Peritoneum (tissue), 1 donor: ENCODE data around the genes HS3ST3B1 and ZSWIM7.

DNA sequence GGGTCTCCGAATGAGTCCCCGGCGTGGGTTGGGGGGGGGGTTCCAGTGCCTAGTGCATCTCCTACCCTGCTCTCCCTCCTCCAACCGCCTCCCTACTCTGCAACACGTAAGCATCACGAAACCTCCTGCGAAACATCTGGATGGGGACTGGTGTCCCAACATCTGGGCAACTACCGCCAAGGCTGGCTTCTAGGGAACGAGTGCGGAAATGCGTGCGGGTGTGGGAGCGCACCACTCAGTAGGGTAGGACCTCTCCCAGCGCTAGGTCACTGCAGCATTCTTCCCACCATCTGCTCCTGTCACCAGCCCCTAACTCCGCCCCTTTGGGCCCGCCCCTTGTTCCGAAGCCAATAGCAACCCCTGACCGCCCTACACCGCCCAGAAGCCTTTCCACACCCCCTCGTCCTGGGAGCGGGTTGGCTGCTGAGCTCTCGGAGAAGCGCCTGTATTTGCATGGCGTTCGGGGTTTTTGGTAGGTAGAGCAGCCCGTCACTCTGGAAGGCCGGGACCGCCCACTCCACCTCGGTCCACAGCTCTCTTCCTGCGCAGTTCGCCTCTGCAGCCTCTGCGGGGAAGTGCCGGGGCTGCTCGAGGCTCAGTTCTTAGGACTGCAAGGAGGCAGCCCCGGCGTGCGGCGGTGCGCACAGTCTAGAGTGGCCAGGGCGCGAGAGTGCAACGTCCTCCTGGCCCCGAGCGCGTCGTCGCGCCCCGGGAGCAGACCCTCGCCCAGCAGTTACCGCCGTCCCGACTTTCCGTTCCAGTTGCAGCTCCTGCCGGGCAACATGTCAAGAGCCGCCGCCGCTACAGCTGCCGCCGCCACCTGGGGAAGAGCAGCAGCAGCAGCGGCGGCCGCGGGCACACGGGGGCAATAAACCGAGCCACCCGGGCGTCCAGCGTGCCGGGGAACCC is at the start of gene HS3ST3B1:
Gene HS3ST3B1, plus strand, starts transcription at position 546 of the 909 bp plus-strand sequence.
- PRO-cap, result no peak

DNA sequence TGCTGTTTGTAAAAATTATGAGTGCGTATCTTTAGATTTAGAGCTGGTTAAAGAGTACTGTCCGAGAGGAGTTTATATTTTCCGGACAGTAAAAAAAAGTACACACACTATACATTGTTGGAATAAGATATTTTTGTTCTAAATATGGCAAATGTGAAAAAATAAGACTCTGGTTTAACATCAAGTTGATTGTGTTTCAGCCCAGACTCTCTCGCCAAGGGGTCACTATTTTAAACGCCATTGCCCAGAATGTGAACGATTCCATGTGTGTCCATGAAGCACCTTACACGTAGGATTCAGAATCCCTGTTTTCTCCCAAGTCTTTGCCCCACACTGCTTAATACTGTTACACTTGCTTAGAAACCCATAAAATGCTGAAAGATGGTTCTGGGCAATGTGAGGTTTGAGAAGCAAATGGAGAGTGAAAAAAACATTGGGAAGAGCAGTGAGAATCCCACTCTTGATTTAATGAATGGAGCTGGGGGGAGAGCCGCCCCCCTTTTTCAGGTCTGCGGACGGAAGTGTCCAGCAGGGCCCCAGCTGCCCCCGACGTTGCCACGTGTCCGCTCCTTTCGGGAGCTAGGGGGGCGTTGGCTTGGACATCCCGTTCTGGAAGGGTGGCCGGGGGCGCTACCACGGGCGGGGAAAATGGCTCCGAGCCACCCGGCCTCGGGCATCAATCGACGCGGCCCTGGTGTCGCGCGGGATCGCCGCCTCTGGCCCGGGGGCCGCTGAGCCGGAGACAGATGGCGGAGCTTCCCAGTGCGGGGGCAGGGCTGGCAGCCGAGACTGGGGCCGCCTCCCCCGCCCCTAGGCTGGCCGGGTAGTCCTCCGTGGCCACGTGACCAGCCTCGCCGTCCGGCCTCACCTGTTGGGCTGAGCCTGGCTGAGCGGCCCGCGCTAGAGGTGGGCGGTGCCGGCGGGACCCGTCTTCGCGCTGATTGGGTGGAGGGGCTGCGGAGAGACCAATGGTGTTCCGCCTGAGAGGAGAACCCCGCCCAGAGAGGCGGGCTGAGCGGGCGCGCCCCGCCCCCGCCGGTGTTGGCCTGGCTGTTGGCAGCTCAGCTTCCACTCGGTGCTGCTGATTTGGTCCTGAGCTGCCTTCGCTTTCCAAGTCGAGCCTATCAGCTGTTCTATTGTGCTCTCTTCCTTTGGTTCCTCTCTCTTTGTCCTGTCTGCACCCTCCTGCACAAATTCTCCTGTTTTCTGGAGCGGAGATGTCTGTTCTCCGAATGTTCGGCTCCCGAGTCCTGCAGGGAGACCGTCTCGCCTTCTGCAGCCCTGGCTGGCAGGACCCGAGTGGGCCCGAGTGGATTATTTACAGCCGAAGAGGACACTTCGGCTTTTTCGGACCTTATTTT is 8.1 kb downstream of the HS3ST3B1 start:
- PRO-cap, result no peak

DNA sequence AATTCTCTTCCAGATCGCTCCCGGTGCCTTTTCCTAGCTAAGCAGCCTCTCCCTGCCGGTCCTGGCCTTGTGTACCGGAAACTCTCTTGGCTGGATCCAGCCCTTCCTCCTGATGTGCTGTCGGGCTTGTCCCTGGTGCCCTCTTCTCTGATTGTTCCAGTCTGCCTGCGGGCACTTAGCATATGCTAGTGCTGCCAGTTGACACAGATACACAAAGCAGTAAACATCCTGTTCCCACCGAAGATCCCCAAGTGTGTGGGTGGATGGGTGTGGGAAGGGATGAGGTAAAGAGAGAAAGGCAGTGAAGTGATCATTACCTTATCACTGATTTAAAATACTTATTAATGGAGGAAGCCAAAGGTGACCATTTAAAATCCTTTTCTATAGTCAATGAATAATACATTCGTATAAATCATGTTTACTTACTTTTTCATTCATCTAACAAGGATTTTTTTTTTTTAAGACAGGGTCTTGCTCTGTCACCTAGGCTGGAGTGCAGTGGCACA is 9.8 kb downstream of the HS3ST3B1 start:
- PRO-cap, result no peak

- PRO-cap, result no peak
These were observed 4.6 kb downstream of the PMP22 start for GRCh38 chr17:15260272-15261125.

DNA sequence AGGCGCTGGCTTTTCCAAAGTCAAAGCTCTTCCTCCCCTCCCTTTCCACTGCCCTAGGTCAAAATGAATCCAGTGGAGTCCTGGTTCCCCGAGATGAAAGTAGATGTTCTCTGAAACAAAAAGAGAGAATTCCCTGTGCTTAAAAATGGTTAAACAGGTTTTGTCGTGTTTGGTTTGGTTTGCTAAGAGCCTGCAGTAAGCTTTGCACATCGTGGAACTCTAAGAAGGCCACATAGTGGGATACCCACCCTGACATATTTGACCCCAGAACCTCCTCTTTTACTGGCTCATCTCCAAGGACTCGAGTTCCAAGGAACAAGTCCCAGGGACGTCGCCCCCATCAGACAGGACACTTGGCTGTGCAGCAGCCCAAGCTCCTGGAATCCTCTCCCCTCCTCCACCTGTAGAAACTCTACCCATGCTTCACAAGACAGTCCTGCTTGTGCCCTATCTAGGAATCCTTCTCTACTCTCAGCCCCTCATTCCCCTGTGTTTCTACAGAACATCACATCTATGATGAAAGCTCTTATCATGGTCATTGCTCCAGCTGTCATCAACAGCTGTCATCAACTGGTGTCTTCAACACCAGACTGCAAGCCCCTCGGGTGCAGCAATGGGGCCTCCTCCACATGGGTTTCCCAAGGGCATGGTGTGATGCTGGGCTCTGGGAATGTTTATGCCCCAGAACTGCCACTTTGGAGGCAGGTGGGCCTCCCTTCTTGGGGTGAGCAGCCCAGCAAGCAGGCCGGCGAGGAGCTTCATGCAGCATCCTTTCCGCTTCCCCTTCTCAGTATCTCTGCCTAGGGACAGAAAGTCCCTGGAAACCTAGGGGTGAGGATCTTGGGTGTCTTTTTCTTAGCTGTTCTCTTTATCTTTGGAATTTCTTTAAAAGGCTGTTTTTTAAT is 21.1 kb upstream of the CDRT4 start:
- PRO-cap, result no peak

GRCh38 chr17:15648575-15649235 is 29.2 kb upstream of the FBXW10B start:
- PRO-cap, result no peak

DNA sequence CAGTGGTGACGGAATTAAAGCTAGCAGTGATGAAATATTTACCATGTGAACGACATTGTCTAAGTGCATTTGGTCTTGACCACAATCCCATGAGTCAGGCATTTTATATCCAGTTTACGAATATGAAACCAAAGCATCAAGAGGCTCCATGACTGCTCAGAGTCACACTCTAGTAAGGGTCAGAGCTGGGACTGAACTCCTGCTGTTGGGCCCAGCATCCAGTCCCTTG is 61.1 kb upstream of the ADORA2B start:
- PRO-cap, result no peak

- PRO-cap, result no peak
These were observed 30.3 kb upstream of the ADORA2B start for GRCh38 chr17:15914258-15915309.

GRCh38 chr17:15948142-15948759 is 3.3 kb downstream of the ADORA2B start:
- PRO-cap, result no peak

DNA sequence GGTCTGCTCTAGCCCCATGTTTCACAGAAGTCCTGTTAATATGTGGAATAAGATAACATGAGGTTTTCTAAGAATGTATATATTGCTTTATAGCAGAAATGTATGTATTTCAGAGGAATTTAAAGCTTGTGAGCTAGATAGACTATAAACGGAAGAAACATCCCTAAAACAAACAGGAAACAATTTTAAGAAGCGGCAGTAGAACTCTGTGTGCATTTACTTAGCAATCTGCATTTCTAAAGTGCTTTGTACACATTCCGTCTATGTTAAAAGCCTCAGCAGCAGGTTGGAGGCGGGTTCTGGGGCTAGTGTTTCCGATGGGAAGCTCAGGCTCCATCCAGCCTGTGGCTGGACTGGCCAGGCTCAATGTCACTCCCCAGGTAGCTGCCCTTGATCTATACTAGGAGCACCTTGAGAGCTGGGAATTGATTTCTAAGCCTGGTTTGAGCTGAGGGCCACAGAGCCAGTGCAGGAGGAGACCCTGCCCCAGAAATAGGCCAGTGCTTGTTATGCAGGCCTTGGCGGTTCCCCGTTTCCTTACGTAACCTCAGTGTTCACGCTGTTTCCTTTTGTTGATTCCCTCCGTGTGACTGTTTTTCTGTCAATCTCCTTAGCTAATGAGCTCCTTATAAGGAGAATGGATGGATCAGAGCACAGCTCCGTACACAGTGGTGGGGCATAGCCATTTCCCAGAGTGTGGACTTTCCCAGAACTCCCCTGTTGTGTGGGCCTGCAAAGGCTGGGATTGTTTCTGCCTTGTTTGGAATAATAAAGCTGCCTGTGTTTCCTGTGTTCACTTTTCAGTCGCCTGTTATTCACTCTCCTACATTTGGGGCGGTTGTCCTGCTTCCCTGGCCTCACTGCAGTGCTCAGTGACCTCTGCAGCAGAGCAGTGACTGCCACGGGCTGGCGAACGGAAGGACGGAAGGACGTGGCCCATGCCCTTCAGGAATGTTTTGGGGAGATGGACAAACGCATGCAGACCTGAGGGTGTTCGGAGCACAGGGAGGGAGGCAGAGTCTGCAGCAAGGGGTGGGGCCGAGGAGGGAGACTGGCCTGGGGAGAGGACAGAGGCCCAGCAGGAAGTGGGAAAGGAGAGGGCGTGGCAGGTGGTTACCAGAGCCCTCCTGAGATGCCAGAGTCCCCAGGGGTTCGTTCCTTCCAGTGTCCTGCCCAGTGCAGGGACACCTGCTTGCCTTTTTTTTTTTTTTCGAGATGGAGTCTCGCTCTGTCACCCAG is 21.5 kb downstream of the ADORA2B start:
- PRO-cap, result no peak

DNA sequence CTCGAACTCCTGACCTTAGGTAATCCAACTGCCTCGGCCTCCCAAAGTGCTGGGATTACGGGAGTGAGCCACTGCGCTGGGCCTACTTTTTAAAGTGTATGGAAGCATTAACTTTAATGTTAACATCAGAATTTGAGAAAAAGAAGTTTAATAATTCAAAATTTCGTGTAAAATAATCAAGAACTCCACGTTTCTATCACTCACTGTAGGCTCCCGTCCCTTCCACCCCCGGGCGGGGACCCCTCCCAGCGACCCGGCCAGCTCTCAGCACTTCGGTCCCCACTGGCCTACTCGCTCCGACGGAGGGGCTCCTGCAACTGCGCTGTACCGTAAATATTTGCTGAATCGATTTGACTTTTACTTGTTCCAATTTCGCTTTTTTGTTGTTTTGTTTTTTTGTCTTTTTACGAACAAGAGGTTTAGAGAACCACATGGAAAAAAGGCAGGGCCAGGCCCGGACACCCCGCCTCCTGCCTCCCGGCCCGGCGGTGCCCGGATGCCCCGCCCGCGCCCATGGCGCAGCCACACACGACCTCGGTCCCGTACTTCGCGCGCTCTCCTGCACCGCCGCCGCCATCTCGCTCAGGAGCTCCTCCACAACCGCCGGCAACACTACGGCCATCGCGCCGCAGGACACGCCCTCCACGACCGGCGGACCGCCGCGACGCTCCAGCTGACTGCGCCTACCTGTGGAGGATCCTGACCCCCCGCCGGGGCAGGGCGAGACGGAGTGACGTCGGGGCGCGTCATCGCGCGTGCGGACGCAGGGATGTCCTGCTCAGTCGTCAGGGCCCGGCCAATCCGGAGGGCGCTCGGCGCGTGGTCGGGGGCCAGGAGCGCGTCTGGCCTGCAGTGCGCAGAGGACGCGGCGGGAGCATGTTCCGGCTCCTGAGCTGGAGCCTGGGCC is at the start of gene ZSWIM7:
Gene ZSWIM7, minus strand, starts transcription at position 732 of the 907 bp plus-strand sequence.
- PRO-cap, result bidirectional peak, plus-strand start at position 852 of the sequence, minus-strand start at position 701 of the sequence

DNA sequence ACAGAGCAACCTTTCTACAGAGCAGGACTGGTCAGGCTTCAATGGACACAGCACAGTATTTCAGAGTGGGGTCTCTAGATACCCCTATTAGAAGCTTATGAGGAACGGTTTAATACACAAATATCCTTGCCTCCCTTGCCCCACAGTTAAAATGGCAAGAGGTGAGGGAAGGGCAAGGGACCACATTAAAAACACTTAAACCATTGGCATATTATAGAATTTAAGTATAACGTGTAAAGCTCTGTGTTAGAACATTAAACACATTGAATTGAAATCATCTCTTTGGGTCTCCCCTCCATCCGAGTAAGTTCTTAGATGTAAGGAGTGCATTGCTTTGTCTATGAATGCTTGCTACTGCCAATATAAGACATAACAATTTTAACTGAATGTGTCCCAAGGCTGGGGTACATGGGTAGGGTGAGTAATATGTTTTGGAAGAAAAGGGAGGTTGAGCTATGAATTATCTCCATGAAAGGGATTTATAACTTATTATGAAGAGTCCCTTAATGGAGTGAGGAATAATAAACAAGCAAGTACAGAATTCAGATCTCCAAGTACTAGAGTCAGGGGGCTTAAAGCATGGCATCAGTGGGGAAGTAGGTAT is 25.9 kb downstream of the TTC19 start:
- PRO-cap, result no peak

DNA sequence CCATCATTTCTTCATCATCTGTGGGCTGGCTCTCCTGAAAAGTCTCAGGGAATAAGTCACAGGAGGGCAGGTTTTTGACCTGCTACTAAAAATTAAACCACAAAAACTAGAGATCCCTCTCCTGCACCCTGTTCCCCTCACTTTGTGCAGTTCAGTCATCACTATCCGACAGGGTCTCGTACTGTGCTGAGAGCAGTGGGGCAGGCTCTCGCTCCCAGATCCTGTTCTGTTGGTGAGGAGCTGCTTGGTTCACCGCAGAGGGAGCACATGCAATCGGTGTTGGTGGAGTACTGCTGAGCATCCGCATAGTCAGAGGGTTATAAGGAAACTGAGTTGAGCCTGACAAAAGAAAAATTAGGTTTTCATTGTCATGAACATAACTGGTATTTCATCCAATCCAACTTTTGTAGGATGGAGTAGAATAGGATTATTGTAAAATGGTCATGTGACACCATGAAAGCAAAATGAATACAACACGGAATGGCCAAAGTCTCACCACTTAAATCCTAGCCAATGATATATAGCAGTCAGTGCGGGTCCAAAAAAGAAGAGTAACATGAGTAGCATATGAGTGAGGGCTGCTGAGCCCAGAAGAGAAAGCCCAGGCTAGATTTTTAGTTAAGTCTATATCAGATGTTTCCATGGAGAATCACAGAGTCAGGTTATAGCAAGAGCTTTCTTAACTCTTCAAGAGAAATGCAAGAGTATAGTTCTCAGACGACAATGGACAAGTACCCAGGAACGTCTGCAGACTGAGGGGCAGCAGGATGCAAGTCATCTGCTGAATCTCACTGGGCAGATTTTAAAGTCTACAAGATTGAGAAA is 32.7 kb downstream of the TTC19 start:
- PRO-cap, result no peak

- PRO-cap, result no peak
These were observed 47.2 kb downstream of the TTC19 start for GRCh38 chr17:16046775-16047296.

DNA sequence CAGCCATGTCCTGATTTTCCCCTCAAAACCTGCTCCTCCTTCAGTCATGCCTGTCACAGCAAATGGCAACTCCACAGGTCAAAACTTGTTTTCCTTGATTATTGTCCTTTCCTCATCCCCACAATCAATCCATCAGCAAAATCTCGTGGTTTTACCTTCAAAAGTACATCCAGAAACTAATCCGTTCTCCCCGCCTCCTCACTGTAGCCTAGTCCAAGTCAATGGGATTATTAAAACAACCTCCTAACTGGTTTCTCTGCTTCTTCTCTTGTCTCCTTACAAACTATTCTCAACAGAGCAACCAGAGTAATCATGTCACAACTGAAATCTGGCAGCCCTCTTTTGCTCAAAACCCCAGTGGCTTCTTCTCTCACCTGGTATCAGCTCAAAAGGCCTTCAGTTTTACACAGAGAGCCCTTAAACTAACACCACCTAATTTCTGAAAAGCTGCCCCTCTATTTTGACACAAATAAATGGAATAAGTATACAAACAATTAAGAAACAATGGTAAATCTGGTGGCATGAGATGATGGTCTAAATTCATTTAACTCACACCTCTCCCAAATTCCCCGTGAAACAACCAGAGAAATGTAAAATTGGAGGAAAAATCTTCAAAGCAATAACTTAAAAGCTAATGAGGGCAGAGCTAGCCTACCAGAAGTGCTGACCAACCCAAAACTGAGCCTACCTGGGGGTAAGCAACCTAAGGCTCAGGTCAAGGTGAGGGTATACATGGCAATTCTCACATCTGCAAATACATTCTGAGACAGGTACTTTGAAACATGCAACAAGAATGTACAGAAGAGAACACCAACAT is 81.4 kb downstream of the NCOR1 start:
- PRO-cap, result no peak

GRCh38 chr17:16138836-16139443 is 76.4 kb downstream of the NCOR1 start:
- PRO-cap, result no peak

GRCh38 chr17:16351975-16352963 is 1.0 kb downstream of the CENPV start:
- PRO-cap, result no peak

GRCh38 chr17:16374123-16374634 is 6.7 kb upstream of the UBB start:
- PRO-cap, result no peak

DNA sequence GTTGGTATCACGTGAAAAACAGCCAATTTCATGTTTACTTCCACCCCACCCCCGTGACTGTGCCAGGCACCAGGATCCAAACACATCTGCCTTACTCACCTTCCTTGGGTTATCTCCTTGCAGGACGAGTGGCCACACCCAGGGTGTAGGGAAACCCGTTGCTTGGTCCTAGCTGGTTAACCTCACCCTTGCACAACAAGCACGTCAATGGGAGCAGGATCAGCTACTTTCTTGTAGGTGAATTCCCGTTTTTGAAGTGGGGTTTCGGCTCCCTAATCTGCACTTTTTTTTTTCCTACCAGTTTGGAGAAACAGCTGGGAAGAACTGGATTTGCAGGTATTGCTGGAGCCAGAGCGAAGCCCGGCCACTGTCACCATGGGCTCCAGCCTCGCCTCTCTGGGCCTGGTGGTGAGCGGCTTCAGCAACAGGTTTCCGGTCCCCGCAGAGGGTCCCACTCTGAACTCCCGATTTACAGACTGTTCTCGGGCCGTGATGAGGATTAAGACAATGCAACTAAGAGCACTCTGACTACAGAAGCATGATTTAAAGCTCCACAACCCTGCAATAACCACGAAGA is 2.1 kb upstream of the UBB start:
- PRO-cap, result no peak

DNA sequence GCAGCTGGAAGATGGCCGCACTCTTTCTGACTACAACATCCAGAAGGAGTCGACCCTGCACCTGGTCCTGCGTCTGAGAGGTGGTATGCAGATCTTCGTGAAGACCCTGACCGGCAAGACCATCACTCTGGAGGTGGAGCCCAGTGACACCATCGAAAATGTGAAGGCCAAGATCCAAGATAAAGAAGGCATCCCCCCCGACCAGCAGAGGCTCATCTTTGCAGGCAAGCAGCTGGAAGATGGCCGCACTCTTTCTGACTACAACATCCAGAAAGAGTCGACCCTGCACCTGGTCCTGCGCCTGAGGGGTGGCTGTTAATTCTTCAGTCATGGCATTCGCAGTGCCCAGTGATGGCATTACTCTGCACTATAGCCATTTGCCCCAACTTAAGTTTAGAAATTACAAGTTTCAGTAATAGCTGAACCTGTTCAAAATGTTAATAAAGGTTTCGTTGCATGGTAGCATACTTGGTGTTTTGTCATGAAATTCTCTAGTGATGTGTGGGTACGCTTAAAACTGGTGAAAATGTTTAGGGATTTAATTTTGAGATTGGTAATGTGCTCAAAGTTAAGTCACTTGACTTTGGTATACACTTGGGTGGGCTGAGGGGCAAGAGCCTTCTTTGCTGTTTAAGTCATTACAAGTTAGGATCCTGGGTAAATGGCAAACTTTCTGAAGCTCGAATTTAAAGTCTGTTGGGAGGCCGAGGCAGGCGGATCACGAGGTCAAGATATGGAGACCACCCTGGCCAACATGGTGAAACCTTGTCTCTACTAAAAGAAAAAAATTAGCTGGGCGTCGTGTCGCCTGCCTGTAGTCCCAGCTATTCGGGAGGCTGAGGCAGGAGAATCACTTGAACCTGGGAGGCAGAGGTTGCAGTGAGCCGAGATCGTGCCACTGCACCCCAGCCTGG is 1.6 kb downstream of the UBB start:
- PRO-cap, result no peak